A673 (cell line): ENCODE data around the genes POU4F1 and RBM26.

GRCh38 chr13:76471113-76471336, 415.2 kb downstream of the KCTD12 start:
- PRO-cap, result unidirectional peak, minus-strand start at chr13:76471259

DNA sequence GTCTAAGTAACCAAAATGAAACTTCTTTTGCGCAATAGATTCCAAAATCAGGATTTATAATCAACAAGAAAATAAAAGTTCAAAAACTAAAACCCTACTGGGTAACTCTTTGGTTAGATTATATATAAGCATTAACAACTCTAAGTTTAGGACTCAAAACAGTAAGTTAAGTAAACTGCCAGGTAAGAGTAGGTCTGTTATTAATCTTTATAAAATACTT, 2.5 kb downstream of the KCTD12 start:
- PRO-cap, result no peak

DNA sequence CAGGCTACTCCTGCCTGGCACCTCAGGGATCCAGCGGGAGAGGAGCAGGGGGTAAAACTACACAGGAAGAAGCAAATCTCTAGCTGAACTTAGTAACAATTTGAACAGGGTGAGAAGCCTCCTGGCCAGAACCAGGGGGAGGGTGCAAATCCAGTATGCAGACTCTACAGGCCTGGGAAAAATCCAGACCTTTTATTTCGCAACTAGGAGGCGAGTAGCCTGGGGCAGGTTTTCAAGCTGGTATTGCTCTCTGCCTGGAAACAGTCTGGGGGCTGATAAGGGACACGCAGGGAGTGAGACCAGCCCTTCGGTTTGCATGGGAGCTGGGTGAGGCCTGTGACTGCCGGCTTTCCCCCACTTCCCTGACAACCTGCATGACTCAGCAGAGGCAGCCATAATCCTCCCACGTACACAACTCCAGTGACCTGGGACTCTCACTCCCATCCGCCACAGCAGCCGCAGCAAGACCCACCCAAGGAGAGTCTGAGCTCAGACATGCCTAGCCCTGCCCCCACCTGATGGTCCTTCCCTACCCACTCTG, 30.6 kb upstream of the ACOD1 start:
- PRO-cap, result no peak

DNA sequence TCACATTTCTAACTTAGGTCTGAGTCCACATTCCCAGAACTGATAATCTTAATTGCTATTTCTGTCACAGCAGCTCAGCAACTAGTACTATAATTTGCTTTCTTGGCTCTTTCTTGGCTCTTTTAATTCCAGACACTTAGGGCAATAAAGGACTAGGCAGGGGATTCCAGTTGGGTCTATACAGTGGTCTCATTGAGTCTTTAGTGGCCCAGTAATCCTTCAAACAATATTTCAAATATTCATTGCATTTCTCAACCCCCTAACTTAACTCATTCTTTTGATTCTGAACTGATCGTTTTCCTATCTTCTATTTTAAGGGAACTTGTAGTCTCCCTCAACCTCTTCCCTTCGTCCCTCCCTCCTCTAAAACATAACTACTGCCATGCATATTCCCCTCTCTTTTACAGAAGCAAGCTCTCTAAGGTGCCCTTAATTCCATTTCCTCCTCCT, 109.5 kb upstream of the FBXL3 start:
- PRO-cap, result no peak

GRCh38 chr13:77136886-77137594, 110.1 kb upstream of the FBXL3 start:
- PRO-cap, result no peak

- PRO-cap, result no peak
Observed at GRCh38 chr13:77149643-77150390, 122.9 kb upstream of the FBXL3 start.

GRCh38 chr13:77176358-77177027, 149.5 kb upstream of the FBXL3 start:
- PRO-cap, result no peak

GRCh38 chr13:77288119-77288693, 38.7 kb downstream of the MYCBP2 start:
- PRO-cap, result no peak

DNA sequence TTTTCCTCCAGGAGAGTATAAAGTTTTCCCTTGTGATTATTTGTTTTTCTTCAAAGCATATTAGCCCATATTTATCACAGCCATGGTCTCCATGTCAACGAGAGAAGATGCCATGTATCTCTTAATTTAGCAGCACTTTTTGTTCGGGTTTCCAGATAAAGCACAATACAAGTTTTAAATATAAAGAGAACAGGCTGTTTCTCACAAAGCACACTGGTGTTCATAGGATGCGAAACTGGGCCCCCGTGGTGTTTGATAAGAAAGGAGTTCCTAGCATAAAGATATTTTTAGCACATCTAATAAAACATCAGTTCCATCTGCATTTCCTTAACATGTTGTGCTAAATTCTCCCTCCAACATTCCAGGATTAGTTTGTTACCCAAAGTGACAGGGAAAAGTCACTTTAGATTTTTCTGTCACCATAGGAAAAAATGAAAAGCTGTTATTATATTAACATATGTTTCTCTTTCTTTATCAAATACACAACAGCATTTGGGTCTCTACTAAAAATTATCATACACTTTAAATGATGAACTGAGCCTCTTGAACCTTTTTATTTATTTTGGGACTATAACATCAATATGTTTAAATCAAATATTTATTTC, 72.4 kb upstream of the EDNRB start:
- PRO-cap, result no peak

DNA sequence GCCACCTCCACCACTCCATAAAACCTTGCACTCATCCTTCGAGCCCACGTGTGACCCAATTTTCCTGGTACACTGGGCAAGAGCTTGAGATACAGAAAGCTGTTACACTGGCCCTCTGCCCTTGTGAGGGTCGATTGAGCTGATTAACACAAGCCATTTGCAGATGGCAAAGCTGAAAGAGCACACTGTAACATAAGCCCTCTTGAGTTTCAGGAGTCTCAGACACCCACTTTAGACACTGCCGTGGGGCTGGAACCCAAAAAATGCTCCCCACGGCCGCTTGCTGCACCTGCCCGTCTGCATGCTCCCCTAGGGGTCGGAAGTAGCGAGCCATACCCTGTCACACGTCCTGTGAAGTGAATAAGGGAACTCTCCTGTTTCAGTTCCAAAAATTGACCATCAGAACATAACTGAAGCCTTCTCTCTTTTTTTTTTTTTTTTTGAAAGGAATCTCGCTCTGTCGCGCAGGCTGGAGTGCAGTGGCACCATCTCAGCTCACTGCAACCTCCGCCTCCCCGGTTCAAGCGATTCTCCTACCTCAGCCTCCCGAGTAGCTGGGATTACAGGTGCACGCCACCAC, 147.7 kb upstream of the EDNRB start:
- PRO-cap, result no peak

GRCh38 chr13:78595795-78596740, 7.3 kb downstream of the POU4F1 start:
- PRO-cap, result bidirectional peak, plus-strand start at chr13:78596590, minus-strand start at chr13:78596525

DNA sequence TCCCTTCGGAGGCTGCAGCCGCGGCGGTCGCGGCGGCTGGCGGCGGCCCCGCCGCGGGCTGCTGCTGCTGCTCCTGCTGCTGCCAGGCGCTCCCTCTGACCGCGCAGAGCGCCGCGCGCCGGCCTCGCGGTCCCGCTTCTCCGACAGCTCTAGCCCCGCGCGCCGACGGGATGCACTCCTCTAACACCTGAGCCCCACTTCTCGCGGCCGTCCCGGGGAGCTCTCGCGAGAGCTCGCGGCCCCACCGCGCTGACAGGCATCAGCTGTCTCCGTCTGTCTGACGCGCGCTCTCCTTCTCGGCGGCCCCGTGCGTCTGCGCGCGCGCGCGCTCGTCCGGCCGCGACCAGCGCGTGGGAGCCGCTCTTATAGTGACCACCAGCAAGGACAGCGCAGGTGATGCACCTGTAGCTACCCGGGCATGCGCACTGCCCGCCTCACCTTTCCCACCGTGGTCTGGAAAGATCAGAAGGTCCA, at the start of gene POU4F1:
Gene POU4F1, minus strand, starts transcription at position 151 of the 474 bp plus-strand sequence.
- PRO-cap, result bidirectional peak, plus-strand start at position 290 of the sequence, minus-strand start at position 151 of the sequence

GRCh38 chr13:79361176-79361832, 44.8 kb downstream of the RBM26 start:
- PRO-cap, result no peak

DNA sequence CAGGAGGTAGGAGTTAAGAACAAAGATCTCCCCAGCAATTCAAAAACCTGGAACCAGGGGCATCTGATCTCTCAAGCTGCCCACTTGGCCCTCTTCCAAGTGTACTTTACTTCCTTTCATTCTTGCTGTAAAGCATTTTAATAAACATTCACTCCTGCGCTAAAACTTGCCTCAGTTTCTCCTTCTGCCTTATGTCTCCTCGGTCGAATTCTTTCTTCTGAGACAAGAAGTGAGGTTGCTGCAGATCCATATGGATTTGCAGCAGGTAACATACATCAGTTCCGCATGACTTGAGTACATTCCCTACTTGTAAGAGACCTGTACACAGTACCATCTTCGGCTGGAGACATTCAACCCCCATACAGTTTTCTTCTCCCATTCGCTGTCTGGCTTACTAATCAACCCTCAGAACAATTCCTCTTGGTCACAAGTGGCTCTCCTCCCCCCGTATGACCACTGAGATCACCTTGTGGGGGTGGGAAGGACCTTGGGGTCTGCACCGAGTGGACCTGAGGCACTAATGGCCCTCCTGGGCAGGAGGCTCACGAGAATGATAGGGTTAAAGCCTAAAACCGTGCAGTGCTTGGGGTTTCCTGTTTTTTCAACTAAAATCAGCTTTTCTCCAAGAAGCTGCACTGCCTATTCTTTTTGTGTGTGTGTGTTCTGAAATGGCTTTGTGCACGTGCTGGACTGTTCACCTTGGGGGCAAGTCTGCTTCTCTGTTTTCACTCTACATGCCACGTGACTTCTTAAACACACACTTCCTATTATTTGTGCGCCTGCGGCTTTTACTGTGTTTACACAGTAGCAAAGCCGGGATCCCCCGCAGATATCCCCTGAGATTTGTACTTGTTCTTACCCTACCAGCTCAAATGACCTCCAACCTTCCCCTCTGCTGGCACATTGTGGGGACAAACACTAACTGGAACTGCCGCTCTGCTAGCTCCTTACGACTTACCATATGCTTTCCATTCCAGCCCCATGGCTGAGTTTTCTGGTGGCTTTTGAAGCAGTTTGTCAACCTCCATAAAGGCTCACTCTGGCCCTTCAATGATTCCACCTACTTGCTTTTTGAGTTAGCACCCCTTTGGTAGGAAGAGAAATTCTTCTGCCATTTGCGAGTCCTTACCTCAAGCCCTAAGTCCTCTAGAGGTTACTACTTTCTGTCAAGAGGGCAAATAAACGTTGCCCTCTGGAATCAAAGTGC, 12.4 kb downstream of the RBM26 start:
- PRO-cap, result no peak

DNA sequence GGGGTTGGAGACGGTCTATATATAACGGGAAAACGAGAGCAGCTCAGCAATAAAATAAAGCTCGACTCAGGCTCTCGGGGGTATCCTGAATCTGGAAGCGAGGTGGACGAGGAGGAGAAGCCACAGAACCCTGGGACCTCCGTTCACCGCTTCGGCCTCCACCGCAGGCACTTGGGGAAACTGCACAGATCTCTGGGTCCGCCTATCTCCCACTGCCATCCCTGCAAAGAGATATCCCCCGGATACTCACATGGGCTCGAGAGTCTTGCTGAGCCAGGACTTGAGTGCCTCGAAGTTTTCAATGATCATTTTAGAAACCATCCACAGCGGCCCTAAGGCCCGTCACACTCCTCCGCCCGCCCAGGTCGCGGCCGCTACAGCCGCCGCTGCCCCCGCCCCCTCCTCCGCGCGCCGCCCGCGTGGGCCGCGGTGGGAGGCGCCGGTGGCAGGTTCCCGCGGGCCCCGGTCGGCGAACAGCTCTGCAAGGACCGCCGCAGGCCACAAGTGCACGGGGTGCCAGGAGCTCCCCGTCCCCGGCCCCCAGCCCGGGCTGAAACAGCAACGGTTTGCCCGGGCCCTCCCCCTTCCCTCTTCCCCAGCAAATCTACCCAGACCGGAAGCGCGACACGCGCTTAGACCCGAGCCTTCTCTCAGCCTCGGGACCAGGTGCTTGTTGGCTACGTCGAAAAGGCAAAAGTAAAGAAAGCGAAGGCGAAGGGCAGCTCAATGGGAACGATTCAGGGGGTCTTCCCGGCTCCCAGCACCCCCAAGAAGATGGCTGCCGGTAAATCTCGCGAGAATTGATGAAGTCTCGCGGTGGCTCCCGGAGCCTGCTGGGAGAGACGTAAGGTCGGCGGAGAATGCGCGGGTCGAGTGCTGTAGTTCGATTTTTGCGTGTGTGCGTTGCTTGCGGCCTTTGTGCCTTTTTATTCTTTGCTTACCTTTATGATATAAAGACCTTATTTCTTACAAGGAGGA, at the start of gene RBM26:
Gene RBM26, minus strand, starts transcription at position 802 of the 978 bp plus-strand sequence.
- PRO-cap, result bidirectional peak, plus-strand start at position 308 of the sequence, minus-strand start at position 286 of the sequence; bidirectional peak, plus-strand start at position 448 of the sequence, minus-strand start at position 481 of the sequence; bidirectional peak, plus-strand start at position 838 of the sequence, minus-strand start at position 698 of the sequence

DNA sequence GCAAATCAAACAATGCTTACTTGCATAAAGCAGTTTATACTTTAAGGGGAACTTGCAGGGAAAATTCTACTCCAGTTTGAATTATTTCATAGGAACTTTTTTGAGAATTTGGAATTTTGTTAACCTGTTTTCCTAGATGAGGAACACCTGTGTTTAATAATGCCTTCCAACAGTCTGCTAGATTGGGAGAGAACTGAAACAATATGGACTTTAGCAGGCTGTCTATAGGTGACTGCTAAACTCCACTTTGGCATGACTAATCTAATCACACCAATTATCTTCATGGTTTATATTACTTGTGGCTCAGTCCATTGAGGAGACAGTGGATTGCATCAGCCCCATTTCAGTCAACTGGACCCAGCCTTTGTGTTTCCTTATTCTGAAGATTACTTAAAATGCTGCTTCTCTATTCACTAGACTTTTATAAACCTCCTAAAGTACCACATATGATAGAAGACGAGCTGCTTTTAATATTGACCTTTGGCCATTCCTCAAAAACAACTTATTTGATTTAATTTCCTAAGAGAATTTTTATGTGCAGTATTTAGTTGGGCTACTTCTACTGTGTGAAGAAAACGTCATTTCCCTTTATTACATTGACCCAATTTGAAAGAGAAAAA, 295.6 kb downstream of the NDFIP2 start:
- PRO-cap, result bidirectional peak, plus-strand start at position 377 of the sequence, minus-strand start at position 195 of the sequence

DNA sequence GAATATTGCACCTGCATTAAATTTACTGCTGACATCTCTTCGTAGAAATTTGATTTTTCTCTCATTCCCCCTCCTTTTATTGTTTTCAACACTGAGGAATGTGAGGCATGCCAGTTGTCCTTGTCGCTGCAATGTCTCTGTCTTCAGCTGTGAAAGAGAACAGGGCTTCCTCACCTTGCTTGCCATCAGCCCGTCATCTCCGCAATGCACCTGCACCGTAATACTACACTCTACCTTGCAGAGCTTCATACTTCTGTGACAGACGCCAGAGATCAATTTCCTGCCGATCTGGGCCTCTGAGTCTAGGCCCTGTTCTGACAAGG, 270.7 kb downstream of the SPRY2 start:
- PRO-cap, result no peak

GRCh38 chr13:80131229-80131699, 209.7 kb downstream of the SPRY2 start:
- PRO-cap, result no peak

DNA sequence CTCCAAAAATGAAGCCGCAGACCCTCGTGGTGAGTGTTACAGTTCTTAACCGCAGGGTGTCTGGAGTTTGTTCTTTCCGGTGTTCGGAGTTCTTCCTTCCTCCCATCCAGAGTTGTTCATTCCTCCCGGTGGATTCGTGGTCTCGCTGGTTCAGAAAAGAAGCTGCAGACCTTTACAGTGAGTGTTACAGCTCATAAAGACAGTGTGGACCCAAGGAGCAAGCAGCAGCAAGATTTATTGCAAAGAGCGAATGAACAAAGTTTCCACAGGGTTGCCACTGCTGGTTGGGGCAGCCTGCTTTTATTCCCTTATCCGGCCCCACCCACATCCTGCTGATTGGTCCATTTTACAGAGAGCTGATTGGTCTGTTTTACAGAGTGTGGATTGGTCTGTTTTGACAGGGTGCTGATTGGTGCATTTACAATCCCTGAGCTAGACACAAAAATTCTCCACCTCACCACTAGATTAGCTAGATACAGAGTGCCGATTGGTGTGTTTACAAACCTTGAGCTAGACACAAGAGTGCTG, 63.1 kb downstream of the SPRY2 start:
- PRO-cap, result no peak

DNA sequence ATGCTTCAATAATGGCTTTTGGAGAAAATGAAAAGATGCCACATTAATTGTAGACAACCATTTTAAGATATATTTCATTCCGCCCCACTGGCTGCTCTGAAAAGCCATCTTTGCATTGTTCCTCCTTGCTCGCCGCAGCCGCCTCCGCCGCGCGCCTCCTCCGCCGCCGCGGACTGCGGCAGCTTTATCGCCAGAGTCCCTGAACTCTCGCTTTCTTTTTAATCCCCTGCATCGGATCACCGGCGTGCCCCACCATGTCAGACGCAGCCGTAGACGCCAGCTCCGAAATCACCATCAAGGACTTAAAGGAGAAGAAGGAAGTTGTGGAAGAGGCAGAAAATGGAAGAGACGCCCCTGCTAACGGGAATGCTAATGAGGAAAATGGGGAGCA, 1348.9 kb upstream of the SPRY2 start:
- PRO-cap, result no peak